HT-29 (cell line): ENCODE measurements around the gene AATK.

GRCh38 chr17:80873356-80873978 is 118.2 kb upstream of the CHMP6 start:
- RAMPAGE, long total RNA, result no peak

- RAMPAGE, long total RNA, result no peak
These were observed 98.9 kb upstream of the CHMP6 start for GRCh38 chr17:80892541-80893358.

DNA sequence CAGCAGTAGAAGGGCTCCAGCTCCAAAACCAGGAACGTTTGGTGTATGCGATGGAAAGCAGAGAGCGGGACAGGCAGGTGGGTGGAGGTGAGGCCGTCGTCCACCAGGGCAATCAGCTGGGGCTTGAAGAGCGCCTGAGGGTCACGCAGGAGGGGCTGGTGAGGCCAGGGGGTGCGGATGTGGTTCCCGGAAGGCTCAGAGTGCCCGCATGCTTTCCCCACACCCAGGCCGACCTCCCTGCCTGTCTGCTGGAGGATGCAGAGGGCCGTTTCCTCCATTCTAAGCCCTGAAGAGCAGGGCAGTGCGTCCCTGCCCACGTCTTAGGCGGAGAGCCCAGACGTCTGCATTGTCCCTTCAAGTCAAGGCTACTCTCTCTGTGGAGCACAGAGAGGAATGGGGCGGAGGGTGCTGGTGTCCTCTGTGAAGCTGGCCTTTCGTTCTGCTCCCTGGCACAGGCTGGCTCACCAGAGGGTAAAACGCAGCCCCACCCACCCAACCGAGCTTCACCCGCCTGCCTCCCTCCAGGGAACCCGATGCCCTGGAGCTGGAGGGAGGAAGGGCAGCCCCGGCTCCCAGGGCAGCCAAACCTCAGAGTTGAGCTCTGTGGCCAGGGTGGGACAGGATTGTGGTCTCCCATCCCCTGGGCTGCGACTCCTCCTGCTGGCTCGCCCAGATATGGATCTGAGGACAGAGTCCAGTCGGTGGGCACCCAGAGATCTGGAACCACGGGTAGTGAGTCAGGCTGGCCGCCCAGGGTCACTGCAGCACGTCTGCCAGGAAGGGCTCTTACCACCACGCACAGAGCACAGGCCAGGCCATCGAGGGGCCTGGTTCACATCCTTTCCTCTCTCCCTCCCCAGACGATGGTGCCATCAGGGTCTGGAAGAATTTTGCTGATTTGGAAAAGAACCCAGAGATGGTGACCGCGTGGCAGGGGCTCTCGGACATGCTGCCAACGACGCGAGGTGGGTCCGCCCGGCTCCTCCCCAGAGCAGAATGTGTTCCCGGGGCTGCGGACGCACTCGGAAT is 42.7 kb upstream of the CHMP6 start:
- RAMPAGE, long total RNA, result no peak

- RAMPAGE, long total RNA, result no peak
These were observed 22.3 kb downstream of the BAIAP2 start for GRCh38 chr17:81056937-81058029.

- RAMPAGE, long total RNA, result no peak
These were observed 25.4 kb downstream of the BAIAP2 start for GRCh38 chr17:81060166-81060939.

GRCh38 chr17:81116760-81117187 is 48.5 kb upstream of the PVALEF start:
- RAMPAGE, long total RNA, result no peak

DNA sequence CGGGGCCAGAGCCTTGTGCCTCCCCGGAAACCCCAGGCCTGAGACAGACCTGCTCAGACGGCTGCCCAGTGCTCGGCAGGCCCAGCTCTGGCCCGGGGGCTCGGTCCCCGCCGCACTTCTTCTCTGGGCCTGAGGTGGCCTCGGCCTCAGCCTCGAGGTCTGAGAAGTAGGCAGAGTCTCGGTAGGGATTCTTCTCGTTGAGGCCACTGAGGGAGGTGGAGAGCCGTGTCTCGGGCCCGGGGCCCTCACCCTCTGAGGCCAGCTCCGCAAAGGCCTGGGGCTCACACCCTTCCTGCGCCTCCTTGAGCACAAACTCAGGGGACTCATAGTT is 44.6 kb upstream of the PVALEF start:
- RAMPAGE, long total RNA, result no peak

DNA sequence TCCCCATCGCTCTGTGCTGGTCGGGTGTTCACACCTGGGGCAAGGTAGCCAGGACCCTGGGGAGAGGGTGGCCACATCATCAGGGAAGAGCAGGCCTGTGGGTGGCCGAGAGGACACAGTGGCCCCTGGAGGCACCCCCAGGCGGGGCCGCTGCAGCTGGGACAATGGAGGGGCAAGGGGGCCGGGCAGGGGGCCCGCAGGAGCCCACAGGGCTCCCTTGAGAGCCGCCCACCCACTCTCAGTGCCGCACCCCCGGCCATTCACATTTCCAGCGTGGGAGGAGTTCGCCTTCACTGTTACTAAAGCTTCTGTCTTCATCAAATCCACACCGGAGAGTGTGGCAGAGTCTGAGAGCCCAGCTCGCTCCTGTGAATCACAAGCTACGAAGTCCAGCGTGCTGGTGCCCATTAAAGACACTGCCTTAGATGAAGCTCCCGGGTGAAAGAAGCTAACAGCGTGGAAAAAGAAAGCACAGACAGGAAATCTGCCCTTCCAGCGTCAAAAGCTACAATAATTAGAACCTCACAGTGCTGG is 20.9 kb upstream of the PVALEF start:
- RAMPAGE, long total RNA, result no peak

DNA sequence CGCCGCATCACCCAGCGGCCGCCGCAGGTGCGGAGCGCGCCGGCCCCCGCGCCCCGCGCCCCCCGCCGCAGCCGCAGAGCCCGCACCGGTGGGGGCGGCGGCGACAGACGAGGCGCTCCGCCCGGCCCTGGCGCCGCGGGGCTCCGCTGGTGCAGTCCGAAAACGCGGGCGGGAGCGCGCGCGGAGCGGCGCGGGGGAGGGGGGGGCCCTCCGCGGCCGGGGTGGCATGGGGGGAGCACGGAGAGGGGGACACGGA is at the start of gene AATK:
AATK (minus strand) TSS at position 158 of the 256 bp plus-strand sequence.
- RAMPAGE, long total RNA, result no peak

DNA sequence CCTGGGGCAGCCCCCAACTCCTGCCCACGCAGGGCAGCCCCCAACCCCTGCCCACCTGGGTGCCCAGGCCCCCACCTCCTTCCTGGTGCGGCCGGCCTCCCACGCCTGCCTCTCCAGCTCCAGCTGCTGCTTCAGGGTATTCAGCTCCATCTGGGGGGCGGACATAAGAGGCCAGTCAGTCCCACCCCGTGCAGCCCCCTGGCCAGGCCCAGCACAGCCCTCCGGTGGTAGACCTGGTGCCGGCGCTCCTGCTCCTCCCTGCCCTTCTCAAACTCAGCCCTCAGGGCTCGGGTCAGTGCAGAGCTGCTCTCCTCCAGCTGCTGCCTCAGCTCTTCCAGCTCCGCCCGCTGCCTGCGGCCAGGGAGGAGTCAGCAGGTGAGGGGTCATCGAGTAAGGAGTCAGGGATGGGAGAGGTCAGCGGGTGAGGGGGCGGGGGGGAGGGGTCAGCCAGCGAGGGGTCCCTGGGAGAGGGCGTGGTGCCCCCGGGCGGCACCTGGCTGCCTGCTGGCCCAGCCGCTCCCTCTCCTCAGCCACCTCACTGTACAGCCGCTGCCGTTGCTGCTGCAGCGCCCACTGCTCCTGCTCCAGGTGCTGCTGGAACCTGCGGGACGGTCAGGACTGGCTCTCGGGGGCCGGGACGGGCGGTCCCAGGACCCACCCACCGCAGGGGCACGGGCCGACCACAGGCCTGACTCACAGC is 26.4 kb upstream of the AATK start:
- RAMPAGE, long total RNA, result no peak

GRCh38 chr17:81200242-81200615 is 22.5 kb downstream of the CEP131 start:
- RAMPAGE, long total RNA, result no peak

- RAMPAGE, long total RNA, result no peak
These were observed 1.5 kb downstream of the TEPSIN start for GRCh38 chr17:81237179-81237863.

- RAMPAGE, long total RNA, result no peak
These were observed 13.9 kb downstream of the NDUFAF8 start for GRCh38 chr17:81253009-81253464.

DNA sequence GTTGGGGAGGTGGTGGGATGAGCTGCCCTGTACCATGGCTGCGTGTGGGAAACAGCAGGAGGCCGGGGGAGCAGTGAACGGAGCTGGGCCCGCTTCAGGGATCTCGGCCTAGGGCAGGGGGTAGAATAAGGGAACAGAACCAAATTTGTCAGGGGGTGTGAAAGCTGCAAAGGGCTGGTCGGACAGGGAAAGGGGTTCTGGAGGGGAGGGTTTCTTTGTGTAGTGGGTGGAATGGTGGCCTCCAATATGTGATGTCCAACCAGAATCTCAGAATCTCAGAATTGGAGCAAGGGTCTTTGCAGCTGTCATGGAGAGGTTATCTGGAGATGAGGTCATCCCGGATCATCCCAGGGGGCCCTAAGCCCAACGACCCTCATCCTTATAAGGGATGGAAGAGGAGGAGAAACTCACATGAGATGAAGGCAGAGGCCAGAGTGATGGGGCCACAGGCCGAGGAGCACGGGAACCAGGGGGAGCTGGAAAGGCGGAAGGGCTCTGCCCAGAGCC is 10.2 kb upstream of the SLC38A10 start:
- RAMPAGE, long total RNA, result no peak

DNA sequence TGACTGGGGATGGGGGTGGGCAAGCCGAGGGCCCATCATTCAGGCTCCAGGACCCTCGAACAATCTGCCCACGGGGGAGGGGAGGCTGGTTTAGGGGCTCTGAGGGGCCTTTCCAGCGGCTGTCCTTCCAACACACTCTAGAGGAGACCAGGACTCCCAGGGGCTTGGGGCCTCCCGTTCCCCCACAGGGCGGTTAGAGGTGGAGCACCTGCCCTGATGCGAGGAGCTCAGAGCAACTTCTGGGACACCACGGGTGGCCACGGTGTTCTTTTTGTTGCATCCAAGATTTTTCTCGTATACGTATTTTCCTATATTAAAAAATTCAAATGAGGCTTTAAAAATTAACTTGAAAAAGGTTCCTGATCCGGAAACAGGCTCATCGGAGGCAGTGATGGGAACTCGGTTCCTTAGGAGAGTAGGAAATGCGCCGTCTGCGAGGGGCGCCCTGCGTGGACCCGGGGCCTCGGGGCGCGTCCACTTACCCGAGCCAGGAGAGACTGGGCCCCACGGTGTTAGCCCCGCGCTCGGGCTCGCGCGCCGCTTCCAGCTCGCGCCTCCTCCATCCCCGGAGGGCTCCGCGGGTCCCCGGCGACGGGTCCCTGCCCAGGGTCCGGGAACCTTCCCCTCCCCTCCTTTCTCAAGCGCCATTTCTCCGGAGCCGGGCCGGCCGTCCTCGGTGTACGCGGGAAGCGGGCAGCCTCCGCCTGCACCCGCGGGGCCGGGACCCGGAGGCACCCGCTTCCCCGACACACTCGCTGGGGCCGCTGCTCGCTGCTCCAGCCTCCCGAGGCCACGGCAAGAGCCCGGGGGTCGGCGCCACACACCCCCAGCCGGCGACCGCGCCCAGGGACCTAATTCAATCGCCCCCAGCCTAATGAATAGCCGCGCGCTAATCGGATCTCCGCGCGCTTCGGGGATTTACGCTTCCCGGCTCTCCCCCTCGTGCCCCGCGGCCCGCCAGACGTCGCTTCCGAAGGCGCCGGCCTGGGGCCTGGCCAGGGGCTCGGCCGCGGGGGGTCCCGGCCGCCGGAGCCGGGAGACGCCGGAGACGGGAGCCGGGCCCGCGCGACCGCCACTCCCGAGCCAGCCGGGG is 2.3 kb upstream of the BAHCC1 start:
- RAMPAGE, long total RNA, result no peak

DNA sequence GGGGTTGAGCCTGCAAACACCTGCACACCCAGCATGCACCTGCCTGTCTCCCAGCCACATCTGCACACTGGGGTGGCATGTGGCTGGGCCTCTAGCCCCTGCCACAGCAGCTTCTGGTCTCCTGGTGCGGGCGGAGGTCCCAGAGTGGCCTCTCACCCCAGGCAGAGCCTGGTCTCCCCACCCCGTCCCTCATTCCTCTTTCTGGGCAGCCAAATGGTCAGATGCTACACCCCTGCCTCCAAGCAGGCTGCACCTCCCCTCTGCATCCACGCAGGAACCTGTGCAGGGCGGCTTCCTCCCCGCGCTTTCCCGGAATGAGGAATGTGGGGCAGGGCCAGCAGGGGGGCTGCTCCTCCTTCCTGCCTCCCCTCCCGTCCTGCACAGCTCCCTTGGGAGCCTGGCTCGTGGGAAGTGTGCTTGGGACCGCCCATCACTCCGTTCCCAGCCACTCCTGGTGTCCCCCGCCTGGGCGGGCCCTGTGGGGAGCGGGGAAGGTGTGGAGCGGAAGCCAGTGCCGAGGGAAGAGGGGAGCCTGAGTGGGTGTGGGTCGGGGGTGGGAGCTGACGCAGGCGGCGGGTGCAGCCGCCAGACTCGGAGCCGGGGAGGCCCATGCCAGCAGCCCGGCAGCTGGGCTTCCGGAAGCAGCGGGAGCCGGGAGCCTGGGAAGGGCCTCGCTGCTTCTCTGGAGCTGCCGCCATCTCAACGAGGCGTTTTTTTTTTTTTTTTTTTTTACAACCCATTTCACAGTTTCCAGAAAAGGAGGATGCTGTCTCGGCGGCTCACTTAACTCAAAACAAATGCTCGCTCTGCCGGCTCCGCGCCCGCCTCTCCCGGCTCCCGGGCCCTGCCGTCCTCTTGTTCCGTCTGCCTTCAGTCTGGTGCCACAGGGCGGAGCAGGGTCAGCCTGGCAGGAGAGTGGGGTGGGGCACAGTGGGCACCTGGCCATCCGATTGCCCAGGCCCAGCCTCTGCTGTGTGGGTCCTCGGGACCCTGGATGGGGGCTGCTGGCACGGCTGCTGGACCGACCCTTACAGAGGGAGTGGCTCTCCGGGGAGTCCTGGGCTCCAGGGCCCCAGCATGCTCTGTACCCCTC is 24.2 kb downstream of the BAHCC1 start:
- RAMPAGE, long total RNA, result no peak

DNA sequence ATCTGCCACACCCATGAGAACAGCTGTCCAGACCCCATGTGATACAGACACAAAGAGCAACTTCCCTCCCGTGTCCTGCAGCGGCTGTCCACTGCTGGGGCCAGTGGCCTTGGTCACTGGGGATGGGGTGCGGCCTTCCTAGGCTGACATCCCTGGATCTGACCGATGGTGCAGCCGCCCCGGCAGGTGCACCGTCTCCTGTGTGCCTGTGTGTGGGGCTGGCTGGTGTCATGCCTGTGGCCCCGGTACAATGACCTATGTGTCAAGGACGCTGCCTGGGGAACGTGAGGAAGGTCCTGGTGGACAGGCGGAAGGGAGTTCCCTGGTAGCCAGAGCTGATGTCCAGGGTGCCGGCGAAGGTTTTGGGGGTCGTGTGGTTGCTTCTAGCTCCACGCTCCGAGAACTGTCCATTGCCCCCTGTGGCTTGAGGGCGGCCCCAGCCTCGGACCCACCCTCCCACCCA is 36.9 kb downstream of the BAHCC1 start:
- RAMPAGE, long total RNA, result no peak

DNA sequence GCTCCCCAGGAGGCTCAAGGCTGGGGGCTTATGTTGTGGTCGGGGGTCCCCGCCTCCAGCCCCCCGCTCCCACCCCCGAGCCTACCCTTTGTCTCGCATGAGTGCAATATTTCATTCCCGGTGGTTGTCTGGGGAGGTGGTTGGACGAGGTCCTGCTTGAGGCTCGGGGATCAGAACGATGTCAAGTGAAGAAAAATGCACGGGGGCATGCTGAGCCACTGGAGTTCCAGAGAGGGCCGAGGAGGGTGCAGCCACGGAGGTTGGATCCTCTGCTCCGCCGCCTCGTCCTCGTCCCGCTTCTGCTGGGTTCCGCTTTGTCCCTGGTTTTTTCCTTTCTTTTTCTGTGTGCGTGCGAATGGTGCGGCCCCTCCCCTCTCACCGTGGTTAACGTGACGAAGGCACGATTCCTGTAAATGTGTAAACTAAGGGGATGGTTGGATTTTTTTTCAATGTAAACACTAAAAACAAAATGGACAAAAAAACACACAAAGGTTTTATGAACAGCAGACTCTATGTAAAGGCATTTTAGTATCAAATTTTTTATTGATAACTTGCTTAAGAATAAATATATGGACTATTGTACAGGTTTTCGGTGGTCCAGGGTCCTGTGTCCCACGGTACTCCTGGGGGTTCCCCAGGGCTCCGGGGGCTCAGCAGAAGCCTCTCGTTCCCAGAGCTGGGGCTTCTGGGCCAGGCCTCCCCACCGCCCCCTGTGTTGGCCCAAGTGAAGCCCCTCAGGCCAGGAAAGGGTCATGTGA is 46.7 kb downstream of the ACTG1 start:
- RAMPAGE, long total RNA, result no peak

- RAMPAGE, long total RNA, result no peak
These were observed 40.8 kb downstream of the ACTG1 start for GRCh38 chr17:81471482-81472572.

DNA sequence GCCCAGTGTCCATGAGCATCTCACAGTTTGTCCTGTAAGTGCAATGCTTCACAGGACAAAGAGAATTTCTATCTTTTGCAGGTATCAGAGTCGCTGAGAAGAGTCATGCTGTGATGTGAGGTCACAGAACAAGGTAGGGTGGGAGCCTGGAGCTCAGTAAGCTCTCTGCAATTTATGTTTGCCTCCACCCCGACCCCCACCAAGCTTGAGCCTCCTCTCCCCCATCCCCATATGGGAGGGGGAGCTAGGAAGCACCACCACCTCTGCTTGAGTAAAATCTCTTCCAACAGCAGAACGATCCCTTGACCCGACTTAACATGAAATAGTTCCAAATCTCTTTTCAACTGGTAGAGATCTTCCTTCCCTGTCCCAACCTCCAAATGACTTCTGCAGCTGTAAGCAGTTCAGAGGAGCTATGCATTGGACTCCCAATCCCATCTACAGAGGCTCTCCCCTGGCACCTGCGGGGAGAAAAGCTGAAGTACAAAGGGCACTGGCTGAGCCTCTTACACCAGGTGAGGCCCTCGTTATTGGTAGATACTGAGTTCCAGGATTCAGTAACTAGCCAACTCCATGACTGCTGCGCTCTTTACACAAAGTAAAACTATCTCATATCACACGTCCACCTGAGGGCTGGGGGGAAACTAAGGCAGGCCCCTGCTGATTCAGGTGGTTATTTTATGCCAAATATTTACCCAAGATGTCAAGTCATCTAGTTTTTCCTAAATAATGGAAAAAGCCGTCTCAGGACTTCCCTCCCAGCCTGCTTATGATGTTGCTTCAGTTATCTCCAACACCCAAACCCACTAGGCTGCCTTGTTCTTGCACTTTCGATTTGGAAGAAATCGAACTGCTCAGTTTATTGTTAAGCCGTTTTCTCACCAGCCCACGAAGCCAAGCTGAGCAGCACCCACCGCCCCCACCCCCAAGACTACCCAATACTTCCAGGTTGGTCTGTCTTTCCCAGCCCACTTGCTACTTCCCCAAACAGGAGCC is 3.3 kb downstream of the ACTG1 start:
- RAMPAGE, long total RNA, result no peak